Metastatic Pancreatic Carcinoma in the Ovary (tissue), 1 donor: ENCODE measurements around a stretch of chr13.

- PRO-cap: no peak
Measured at GRCh38 chr13:40626665-40627544, 39.5 kb downstream of the FOXO1 start.

DNA sequence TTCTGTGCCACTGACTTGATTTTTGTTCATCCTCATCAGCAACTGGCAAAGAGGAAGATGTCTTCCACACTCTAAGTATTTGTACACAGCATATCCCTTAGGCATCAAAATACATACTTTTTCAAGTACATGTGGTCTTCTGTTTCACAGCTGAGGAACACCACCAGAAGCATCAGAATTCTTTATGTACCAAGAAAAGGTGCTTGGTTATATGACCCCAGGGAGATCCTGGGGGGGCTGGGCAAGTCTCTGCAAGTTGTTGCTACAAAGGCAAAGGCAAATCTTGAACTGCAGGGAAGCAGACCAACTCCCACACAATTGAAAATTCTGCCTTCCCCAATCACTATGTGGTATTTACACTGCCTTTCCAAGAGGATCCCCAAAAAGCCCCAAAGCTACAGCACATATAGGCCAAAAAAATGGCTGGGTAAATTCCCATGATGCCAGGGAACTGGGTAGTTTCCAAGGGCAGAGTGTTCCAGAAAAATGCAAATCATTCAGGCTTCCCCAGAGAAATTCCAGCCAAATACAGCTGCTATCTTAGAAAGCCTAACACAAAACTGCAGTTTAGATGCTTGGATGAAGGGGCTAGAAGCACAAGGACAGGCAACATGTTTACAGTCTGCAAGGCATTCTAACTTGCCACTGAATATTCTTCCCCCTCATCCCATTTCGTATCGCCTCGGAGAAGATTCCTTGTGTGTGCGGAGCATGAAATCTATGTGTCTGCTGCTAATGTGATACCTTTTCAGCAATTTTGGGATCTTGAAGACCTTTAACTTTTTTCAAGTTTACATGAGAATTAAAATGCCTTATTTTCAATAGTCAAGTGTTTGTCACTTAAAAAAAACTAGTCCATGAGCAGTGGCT lies 6.3 kb downstream of the FOXO1 start:
- PRO-cap: no peak

DNA sequence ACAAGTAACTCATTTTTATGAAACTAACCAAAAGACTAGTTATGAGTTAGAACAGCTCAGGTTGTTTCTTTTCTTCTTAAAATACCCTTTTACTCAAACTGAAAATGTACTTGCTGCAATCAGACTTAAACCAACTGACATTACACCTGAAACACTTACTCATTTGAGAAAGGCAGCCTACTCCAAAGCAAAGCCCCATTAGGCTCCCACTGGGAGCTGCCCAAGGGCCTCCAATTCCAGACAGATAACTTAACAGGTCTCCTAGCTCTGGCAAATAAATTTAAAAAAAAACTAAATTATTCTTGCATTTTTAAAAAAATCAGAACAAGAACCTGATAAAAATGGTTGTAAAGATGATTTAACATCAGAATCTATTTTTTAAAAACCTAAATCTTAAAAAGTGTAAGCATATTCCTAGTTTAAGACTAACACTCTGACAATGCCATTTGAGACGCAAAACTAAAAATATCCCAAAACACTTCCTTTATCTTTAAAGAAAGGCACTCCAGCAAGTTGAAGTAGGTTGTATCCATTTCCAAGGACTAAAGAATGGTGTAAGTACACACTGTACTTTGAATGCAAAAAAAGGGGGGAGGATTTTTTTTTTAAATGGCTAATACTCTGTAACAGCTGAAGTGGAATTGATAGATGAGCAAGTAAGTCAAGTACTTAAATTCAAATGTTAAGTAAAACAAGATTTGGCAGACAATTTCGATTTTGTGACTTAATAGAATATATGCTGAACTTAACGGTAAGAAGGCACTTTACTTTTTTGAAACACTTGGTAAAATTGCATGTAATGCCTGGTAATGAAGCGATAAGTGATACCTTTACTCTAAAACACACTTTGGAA lies 3.3 kb downstream of the FOXO1 start:
- PRO-cap: no peak

GRCh38 chr13:40666708-40667747 lies 587 bp upstream of the FOXO1 start:
- PRO-cap: bidirectional peak, plus-strand start at chr13:40666740, minus-strand start at chr13:40666633

DNA sequence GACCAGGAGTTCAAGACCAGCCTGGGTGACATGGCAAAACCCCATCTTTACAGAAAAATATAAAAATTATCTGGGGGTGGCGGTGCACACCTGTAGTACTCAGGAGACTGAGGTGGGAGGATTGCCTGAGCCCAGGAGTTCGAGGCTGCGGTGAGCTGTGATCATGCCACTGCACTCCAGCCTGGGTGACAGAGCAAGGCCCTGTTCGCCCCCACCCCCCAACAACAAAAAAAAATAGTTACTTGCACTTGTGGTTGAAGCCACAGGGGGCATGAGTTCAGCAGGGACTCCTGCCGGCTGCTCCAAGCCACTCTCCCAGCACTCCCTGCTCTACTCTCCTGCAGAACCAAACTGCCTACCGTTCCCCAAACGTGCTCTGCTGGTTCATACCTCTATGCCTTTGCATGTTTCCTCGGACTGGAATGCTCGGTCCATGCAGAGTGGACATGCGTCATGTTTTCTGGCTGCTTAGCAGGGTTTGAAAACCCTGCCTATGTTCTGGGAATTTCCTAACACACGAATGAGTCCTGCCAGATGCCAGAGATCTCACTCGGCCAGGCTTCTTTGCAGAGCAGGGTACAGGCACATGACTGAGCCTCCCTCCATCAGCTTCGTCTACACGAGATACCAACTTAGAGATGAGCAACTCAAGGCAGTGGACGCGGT lies 8.6 kb upstream of the SLC25A15 start:
- PRO-cap: no peak

- PRO-cap: no peak
Measured at GRCh38 chr13:41050066-41050299, 11.3 kb upstream of the WBP4 start.

GRCh38 chr13:41053332-41054067 lies 7.8 kb upstream of the WBP4 start:
- PRO-cap: no peak

DNA sequence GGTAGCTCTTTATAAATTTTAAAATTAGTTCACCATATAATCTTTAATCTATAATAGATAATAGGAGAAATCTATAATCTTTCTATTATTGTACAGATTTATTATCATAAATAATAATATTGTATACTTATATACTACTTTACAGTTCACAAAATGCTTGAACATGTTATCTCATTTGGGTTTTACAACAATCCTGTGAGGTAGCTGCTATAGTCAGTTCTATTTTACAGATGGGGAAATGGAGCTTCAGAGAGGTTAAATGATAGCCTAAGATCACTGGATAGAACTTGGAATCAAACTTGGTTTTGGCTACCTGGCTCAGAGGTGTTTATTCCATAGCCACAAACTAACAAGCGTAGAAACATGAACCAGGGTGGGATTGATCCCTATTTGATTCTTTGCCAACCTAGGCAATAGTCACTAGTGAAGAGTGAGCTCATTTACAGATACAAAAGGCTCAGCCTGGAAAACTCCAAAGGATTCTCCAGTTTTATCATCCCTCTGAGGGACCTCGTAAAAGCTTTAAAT lies 192.8 kb downstream of the RGCC start:
- PRO-cap: unidirectional peak, plus-strand start at position 270 of the sequence

GRCh38 chr13:41751300-41751729 lies 209.6 kb downstream of the VWA8 start:
- PRO-cap: no peak

DNA sequence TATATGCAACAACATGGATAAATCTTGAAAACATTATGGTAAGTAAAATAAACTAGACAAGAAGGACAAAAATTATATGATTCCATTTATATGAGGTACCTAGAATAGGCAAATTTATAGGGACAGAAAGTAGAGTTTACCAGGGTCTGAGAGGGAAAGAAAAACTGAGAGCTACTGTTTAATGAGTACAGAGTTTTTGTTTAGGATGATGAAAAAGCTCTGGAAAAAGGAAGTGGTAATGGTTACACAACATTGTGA lies 96.5 kb downstream of the VWA8 start:
- PRO-cap: no peak

DNA sequence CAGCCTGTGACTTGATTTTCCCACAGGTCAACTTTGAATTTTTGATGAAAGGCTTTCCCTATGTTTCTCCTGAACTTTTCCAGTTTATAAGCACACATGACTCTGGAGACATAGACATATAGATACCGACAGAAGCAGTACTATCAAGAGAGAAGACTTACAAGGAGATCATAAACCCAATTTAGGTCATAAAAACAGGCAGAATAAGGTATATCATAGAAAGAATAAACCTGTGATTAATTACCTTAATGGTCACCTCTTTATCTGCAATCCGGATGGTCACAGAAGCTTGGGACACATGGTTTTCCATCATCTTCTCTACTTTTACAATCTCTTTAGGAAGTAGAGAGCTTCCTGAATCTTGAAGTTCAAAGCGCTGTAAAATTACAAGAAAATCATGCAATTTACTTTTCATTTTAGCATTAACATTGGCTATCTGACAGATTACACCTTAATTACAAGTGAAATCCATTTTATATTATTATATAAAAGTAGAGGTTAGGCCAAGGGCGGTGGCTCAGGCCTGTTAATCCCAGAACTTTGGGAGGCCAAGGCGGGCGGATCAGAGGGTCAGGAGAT lies 92.7 kb downstream of the VWA8 start:
- PRO-cap: no peak

DNA sequence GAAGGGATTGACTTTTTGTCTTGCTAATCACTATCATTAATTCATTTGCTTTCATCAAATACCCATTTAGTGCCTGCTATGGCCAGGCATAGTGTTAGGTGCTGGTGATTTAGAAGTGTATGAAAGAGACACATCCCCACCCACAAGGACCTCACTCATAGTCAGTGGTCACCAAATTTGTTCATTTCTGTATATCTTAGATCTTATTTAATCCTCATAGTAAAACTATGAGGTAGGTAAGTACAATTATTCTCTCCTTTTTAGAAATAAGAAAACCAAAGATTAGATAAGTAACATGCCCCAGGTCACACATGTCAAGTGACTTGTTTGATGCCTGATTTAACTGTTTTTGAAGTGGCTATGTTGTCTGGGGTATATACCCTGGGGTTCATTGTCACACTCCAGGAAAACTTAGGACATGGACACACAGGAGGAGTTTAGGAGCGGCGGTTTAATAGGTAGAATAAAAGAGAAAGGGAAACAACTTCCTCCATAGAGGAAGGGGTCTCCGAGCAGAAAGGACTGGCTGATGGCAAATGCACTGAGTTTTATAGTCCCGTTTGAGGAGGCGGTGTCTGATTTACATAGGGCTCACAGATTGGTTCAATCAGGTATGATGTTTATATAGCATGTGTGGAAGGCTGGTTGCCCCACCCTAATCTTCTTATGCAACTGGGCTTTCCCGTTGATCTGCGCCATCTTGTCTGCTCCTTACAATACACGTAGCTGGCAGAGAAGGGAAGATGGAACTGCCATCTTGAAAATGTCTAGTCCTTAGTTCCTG lies 12.3 kb downstream of the DGKH start:
- PRO-cap: no peak

DNA sequence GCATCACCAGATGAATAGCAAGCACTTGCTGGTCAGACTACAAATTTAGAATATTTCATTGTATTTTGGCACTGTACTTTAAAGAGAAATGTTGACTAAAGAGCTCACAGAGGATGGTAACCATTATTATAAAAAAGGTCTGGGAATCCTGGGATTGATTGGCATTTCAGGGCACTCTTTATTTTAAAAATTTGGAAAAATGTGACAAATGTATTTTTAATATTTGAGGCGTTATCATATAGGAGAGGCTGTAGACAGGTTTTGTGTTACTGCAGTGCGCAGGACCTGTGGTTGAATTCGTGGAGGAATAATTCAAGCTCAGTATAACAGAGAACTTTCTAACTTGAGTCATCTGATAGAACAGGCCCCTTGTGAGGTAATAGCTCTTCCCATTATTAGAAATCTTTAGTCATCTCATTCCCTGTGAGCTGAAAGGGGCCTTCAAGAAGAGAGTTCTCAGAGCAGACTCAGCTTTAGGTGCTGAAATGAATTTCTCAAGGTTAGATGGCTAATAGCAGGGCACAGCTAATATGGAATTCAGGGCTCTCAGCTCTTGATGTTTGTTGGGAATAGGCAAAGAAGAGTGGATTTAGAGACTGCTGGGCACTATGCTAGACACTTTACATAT lies 89.3 kb downstream of the DGKH start:
- PRO-cap: no peak

- PRO-cap: no peak
Measured at GRCh38 chr13:42524588-42525673, 49.0 kb upstream of the TNFSF11 start.

DNA sequence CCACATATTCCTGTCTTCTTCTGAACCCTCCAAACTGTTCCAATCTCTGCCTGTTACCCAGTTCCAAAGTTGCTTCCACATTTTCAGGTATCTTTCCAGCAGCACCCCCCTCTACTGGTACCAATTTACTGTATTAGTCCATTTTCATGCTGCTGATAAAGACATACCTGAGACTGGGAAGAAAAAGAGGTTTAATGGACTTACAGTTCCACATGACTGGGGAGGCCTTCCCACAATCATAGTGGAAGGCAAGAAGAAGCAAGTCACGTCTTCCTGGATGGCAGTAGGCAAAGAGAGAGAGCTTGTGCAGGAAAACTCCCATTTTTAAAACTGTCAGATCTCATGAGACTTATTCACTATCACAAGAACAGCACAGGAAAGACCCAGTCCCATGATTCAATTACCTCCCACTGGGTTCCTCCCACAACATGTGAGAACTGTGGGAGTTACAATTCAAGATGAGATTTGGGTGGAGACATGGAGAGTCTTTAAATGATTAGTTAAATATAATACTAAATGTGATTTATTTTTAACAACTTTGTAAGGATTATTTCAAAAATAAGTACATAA lies 38.2 kb downstream of the FAM216B start:
- PRO-cap: no peak

- PRO-cap: no peak
Measured at GRCh38 chr13:43061777-43062332, 38.5 kb downstream of the DNAJC15 start.

- PRO-cap: no peak
Measured at GRCh38 chr13:44021606-44021865, 139.5 kb downstream of the SMIM2 start.

DNA sequence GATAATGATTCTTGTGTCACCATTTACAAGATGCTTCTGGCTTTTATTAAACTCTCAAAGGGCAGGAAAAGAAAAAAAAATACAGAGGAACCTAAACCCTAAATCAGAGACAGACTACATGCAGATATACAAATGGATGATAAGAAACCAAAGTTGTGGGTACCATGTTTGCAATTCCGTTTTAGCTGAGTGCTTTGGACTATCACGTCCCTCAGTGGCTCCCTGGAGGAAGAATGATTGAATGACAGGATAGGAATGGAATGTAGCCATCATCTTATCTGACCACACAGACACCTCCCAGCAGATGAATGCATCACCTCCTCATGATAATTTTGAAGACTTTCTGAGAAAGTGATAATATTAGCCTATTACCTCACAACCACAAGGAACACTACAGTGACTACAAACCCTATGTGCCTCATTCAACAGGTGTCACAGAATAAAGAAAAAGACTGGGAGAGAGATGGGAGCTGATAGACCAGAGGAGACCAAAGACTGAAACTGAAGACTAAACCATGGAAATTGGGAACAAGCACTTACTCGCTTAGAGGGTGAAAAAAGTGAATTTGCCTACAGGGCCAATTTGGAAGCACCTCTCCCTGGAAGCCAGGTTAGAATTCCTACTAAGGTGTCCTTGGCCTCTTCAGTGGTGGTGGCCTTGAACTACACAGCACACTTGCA lies 17.8 kb downstream of the SMIM2 start:
- PRO-cap: no peak

- PRO-cap: no peak
Measured at GRCh38 chr13:44310356-44310772, 63.3 kb upstream of the SERP2 start.

- PRO-cap: no peak
Measured at GRCh38 chr13:44362158-44362580, 11.5 kb upstream of the SERP2 start.